Panc1 (cell line): ENCODE measurements around a stretch of chrX.

- RRBS, 2 experiments, result no CpG with 5 or more reads among the region's 3 CpGs
Measured at GRCh38 chrX:154827392-154827945, 7.0 kb downstream of the SMIM9 start.

DNA sequence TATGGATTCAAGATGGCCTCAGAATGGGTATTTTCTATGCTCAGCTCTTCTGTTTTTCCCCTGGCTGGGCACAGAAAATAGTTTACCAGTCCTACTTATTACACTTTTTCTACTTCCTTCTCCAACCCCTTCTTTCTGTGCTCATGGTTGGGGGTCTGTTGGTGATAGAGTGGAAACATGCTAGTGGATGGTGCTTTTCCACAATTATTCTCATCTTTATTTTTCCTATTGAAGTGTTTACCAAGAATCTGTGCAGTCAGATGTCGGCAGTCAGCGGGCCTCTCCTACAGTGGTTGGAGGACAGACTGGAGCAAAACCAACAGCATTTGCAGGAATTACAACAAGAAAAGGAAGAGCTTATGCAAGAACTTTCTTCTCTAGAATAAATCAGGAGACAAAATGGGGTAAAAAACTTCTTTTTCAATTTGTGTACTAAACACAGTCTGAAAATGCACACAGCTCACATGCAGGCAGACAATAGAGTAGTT is 48.5 kb downstream of the BRCC3 start:
- RRBS, 2 experiments, result no CpG with 5 or more reads among the region's 2 CpGs